Peritoneum (tissue), 1 donor: ENCODE results near the genes LRRC37A2, GOSR2 and EFCAB13.

- PRO-cap = no peak
Observed at GRCh38 chr17:46109712-46110131, 83.5 kb downstream of the KANSL1 start.

GRCh38 chr17:46192203-46193285 lies 685 bp downstream of the KANSL1 start:
- PRO-cap = unidirectional peak, plus-strand start at chr17:46193016

- PRO-cap = no peak
Observed at GRCh38 chr17:46224641-46225680, 31.7 kb upstream of the KANSL1 start.

DNA sequence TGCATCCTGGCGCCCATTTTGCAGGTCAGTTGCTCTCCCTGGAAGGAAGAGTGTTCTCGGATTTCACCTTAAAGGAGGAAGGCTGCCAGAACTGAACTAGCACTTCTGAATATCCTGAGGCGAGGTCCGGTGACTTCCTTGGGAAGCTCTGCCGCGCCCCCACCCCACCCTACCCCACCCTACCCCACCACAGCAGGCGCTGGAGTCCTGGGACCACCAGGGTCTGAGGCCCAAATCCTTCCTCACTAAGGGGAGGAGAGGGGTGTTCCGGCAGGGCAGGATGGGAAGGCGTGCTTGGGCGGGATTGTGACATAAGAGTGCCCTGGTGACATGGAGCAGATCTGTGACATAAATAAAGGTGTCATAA lies at the start of gene LRRC37A2:
Gene LRRC37A2, plus strand, starts transcription at position 177 of the 367 bp plus-strand sequence.
- PRO-cap = no peak

DNA sequence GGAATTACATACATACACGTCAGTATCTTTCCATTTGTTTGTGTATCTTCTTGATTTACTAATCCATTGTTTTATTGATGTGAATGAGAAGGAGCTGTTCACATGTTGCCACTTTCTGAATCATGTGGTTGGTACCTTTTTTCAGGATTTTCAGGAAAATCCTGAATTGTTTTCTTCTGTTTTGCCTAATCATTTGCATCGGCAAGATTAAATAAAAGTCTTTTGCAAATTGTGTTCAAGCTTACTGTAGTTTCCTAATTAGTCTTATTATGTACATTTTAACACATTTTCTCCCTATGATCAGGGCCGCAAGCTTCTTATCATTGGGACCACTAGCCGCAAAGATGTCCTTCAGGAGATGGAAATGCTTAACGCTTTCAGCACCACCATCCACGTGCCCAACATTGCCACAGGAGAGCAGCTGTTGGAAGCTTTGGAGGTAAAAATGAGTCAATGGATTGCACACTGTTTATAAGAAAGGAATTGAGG lies 69.0 kb downstream of the WNT3 start:
- PRO-cap = no peak

DNA sequence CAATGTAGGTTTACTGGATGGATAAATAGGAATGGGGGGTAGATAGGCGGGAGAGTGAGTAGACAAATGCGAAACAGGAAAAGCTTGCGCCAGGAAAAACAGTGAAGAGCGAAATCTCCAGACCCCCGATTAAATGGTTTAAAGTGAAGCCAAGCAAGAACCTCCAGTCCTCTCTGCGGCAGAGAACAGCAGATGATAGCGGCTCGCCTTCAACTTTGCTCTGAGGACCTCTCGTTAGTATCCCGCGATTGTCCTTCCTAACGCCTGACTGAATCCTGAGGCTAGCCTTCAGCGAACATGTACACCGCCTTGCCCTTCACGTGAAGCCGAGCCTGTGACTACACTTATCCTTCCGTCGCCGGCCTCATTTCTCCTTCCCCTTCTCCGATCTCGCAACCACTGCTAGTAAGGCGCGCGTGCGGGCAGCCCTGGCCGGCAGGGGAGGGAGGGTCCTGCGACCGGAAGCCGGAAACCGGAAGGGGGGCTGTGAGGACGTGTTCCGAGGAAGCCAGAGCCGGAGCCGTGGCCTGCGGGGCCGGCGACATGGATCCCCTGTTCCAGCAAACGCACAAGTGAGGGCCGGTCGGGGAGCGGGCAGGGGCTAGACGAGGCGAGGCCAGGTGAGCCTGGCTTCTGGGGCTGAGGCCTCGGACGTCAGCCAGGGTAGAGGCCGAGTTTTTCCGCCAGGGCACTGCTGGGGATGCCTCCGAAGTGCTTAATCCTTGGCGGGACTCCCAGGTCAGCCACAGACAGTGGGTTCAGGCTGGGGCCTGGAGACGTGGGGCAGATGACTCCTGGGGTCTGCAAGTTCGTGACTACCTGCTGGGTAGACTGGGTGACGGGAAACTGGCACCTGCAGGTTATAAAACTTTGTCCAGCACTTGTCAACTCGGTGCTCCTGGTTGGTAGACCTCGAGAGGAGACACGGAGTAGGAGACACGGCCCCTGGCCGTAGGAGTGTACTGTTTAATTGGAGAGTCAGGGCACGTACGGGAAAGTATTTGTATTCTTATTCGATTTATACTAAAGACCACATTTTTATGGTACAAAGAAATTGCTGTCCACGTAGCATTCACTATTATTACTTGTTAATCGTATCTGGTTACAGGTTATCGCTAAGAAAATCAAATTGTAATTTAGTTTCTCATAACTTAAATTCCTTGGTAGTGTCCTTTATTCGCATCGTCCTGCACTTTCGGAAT lies at the start of gene GOSR2:
Gene GOSR2, plus strand, starts transcription at position 511 of the 1,202 bp plus-strand sequence.
- PRO-cap = bidirectional peak, plus-strand start at position 511 of the sequence, minus-strand start at position 222 of the sequence; unidirectional peak, plus-strand start at position 535 of the sequence

GRCh38 chr17:46940734-46941256 lies 17.8 kb downstream of the GOSR2 start:
- PRO-cap = no peak

- PRO-cap = no peak
Observed at GRCh38 chr17:47001256-47001517, 22.1 kb upstream of the RPRML start.

DNA sequence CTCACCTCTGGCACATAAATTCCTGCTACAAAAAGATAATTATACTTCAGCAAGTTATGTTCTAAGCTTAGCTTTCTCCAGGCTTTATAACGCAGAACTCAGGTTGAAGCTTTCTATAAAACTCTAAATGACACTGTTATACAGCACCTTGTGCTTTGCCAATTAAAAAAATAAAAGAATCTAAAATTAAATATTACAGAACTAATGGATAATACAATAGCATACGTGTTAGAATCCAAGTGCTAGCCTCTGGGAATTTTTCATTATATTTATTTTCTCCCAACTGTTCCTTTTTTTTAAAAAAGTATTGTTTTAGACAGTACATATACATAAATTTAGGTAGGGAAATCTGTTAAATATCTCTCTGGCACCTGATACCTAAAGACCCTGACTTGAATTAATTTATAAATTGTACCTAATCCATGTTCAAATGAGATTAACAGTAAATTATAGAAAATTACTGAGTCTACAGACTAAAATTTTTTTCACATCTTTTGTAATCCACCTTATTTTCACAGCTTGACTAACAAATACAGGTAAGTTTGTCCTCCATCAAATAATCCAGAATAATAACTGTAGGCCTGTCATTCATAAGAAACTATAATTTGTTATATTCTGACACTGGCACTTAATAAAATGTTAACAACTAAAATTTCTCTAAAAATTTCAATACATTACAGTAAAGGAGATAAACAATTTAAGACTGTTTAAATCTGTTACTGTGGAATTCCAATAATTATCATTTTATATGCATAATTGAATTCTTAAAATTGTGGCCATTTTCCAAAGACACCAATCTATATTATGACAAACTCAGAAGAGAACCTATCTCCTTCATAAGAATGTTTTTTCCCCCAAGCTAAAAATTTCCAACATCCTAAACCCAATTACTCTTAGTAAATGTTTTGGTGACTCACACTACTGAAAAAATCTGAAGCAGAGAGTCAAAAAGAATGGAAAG lies 69.9 kb downstream of the CDC27 start:
- PRO-cap = no peak

GRCh38 chr17:47239833-47240602 lies 13.6 kb upstream of the ITGB3 start:
- PRO-cap = no peak

- PRO-cap = bidirectional peak, plus-strand start at chr17:47323992, minus-strand start at chr17:47323697
Observed at GRCh38 chr17:47323514-47324121, at the start of gene EFCAB13. Gene EFCAB13 (plus strand): TSS chr17:47323955.

DNA sequence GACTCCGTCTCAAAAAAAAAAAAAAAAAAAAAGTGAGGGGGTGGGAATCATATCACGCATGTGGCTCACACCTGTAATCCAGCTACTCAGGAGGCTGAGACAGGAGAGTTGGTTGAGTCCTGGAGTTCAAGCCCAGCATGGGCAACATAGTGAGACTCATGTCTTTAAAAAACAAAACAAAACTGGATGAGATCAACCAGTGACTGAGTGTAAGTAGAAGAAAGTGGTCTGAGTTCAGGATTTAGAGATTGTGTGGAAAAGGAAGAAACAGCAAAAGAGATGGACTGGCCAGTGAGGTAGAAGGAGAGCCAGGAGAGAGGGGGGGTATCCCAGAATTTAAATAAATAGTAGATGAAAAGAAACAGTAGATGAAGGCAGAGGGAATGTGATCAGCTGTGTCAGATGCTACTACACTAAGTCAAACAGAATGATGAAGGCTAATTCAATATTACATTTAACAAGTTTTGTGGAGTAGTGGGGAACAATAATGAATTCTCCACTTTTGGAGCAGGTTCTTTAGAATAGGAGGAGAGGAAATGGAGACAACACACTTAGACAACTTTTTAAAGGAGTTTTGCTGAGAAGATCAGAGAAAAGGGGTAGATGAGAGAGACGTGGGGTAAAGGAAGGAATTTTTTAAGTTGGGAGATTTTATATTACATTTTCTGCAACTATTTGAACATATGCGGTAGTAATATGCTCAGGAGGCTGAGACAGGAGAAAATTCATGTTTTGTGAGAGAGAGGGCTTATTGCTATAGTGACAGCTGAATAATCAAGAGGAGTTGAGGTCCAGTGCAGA lies 41.1 kb upstream of the KPNB1 start:
- PRO-cap = no peak

DNA sequence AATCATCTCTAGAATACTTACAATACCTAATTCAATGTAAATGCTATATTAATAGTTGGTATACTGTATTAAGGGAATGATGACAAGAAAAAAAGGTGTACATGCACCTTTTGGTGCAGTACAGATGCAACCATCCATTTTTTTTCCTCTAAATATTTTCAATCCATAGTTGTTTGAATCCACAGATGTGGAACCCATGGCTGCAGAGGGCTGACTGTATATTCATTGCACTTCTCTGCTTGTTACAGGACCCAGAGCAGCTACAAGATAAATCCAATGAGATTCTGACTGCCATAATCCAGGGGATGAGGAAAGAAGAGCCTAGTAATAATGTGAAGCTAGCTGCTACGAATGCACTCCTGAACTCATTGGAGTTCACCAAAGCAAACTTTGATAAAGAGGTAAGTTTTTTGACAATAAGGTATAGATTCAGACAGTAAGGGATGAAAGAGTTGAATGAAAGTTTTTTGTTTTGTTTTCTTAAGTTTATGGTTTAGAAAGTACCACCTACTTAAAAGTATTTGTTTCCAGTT lies 8.6 kb downstream of the KPNB1 start:
- PRO-cap = no peak

- PRO-cap = no peak
Observed at GRCh38 chr17:47673275-47674383, 20.3 kb upstream of the TBKBP1 start.

- PRO-cap = unidirectional peak, minus-strand start at chr17:47709085
Observed at GRCh38 chr17:47708929-47709733, 15.2 kb downstream of the TBKBP1 start.

GRCh38 chr17:47915938-47917146 lies 20.3 kb downstream of the SP2 start:
- PRO-cap = no peak

DNA sequence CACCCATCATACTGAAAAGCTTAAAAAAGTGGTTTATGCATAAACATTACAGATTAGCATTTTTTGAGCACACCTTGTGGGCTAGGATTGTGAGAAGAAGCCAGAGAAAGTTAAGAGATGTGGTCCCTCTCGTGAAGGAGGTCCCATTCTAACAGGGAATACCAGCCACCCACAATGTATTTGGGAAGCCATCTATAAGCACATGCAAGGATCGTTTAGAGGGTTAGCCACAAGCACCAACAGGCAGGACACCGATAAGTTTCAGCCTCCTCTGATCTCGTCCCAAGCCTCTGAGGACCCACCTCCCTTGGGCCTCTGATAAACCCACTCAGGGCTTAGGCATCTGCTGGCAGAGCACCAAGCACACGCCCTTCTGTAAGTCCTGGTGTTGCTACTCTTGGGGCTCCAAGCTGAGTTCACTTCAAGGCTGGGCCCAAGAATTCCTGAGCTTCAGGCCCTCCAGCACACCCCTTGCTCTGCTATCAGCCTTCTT lies 5.5 kb upstream of the PNPO start:
- PRO-cap = no peak

GRCh38 chr17:47949827-47950246 lies 7.8 kb downstream of the PRR15L start:
- PRO-cap = no peak

DNA sequence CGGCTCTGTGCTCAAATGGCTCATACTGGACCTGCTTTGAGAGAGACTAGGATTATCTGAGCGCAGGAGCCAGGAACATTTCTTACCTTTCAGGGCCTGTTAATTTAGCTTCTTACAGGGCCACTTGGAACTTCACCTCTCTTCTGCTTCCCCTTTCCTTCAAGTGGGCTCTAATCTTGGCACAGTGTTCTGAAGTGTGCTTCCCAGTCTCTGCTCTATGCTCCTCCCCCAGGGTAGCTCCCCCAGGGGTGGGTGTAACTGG lies 4.7 kb downstream of the NFE2L1 start:
- PRO-cap = no peak

GRCh38 chr17:48112979-48113658 lies 5.6 kb downstream of the SNX11 start:
- PRO-cap = no peak